Choroid plexus epithelial cell (primary cell): ENCODE results near the genes F8A1, CLIC2, H2AB2 and SPRY3.

- RRBS = no CpG with 5 or more reads among the region's 4 CpGs
These were observed 21.4 kb downstream of the GAB3 start for GRCh38 chrX:154729458-154729961.

- RRBS = no CpG with 5 or more reads among the region's 8 CpGs
These were observed 12.9 kb downstream of the GAB3 start for GRCh38 chrX:154737821-154738538.

DNA sequence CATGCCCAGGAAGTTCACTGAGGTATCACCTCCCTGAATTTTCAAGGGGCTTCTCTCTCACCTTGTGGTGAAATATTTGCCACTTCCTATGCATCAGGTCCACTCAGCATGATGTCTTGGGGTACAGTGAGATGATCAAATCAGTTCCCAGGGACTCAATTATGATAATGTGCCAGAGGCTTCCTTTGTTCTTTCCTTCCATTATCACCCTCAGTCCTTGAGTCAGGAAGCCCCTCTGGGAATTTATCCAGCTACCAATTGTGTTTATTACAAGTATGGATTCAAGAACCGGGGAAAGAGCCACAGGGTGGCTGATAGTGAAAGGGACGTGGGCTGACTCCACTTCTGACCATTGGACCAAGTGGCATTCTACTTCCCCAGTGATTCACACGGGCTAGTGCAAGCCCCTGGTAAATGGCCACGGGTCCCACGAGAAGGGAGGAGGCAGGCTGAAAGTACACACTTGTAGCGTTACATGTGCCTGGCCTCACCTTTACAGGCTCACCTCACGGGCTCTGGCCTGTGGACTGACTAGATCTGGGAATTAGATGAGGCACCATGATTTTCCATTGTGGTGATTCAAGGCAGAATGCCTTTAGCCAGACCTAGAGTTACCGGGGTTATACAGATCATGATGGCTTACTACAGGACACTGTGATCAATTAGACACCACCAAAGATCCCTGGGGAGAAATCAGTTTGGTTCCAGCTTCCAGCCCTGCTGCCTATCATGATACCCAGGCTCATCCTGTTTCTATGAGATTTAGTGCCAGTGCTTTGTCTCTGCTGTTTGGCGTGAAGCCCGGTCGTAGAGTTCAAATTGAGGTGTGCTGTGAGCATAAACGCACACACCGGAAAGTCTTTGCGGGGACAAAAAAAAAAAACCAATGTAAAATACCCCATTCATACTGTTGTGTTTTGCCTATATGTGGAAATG lies 1.0 kb upstream of the DKC1 start:
- RRBS = no CpG with 5 or more reads among the region's 14 CpGs

GRCh38 chrX:154766170-154766881 lies 3.7 kb downstream of the DKC1 start:
- RRBS = no CpG with 5 or more reads among the region's 14 CpGs

GRCh38 chrX:154774303-154774823 lies 11.7 kb downstream of the DKC1 start:
- RRBS = no CpG with 5 or more reads among the region's 5 CpGs

DNA sequence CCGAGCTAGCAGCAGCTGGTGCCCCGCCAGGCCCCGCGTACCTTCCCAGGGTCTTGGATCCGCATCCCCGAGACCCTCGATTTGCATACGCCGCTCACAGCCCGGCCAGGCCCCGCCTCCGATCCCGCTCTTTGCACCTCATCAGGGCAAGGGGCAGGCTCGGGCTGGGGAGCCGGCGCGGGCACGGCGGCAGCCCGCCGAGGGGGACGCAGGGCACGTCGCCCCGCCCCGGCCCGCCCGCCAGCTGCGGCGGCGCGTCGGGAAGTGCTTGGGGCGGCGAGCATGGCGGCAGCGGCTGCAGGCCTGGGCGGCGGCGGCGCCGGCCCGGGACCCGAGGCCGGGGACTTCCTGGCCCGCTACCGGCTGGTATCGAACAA lies at the start of gene F8A1:
F8A1 (plus strand) TSS at position 263 of the 377 bp plus-strand sequence.
- RRBS = no CpG with 5 or more reads among the region's 48 CpGs

DNA sequence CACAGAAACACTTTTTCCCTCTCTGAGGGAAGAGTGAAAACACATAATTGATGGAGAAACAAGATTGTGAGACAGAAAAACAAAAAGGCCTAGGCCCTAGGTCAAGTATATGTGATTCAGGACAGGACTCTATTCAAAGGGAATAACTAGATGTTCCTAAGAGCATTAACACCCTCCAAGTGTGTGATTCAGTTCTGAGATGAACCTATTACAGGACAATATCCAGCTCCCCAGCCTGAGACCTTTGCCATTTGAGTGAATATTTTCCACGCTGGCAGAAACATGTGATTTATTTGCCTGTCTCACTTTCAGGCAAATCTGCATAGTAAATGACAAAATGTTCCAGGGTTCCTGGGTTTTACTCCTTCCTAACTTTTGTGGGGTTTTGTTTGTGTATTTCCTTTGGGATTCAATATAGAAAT lies 12.7 kb downstream of the F8 start:
- RRBS = no CpG with 5 or more reads among the region's 1 CpG

GRCh38 chrX:155026452-155026749 lies 243 bp upstream of the FUNDC2 start:
- RRBS = no CpG with 5 or more reads among the region's 17 CpGs

DNA sequence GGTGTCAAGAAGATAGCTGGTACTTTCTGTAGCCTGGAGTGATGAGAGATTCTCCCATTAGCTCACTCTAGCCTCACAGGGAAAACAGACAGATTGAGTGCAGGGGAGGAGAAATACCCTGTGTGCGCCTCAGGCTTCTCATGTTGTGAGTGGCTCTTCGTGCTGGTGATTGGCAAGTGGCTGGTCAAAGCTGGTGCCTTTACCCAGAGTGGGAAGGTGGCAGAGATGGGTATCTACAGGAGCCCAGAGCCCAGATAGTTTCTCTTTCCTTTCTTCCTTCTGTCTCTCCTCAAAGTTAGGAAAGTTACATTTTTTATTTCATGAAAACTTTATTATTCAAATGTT lies 18.5 kb downstream of the CMC4 start:
- RRBS = no CpG with 5 or more reads among the region's 2 CpGs

DNA sequence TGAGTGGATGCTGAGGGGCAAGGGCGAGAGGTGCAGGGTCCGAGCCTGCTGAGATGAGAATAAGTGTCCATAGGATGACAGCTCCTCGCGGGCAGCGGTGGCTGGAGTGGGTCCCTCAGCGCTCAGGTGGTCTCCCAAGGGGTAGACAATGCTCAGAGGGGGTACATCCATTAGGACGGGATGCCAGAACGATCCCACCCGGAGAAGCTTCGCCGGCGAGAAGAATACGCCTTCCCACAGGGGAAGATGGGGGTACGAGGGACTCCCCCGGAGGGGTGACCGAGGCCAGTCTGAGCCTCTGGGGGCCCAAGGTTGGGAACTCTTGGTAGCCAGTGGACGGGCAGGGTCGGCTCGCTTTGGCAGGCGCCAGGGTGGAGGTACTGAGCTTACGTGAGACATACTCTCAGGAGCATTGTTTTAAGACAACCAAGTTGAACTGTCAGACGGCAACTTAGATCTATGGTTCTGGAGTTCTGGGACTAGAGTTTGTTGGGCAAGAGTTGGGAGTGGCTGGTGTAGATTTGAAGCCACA lies 15.8 kb downstream of the BRCC3 start:
- RRBS = 98% methylated on average over 2 of the region's 22 CpGs

- RRBS = no CpG with 5 or more reads among the region's 6 CpGs
These were observed at the start of gene CLIC2 for GRCh38 chrX:155334354-155334893. Gene CLIC2 (minus strand): TSS chrX:155334614.

- RRBS = no CpG with 5 or more reads among the region's 34 CpGs
These were observed at the start of gene H2AB2 for GRCh38 chrX:155380429-155380924. Gene H2AB2 (plus strand): TSS chrX:155380709.

- RRBS = no CpG with 5 or more reads among the region's 3 CpGs
These were observed 52.8 kb upstream of the SPRY3 start for GRCh38 chrX:155559477-155560176.

DNA sequence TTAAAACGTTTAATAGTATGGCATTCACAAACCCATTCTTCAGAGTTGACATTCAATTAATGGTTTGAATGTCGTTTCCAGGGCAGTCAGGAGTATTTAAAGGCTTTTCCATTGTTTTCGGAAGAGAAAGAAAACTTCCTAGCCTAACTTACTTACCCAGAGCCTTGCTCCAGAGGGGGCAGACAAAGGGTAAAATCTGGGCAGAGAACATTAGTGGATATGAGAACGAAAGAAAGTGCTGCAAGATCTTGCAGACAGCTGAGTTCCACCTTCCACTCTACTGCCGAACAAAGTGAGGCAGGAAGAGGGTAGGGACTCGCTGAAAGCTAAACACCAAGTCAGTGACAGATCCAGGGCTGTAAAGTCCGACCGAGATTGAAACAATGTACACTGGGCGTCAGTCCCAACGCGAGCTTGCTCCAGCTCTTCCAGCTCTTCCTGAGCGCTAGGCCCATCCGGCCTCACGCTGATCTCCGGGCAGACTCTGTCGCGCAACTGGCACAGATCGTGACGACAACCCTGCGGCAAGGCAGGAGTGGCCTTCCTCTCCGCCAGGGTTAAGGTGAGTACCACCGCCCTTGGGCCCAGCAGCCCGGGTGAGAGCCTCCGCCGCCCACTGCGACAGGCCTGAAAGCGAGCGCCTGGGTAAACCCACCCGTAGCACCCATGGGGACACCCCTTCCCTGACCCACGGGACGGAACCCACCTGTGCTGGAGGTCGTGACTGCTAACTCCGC lies at the start of gene SPRY3:
SPRY3 (plus strand) TSS at position 501 of the 737 bp plus-strand sequence.
- RRBS = no CpG with 5 or more reads among the region's 33 CpGs

GRCh38 chrX:155967123-155967383 lies 30.4 kb upstream of the IL9R start:
- RRBS = no CpG with 5 or more reads among the region's 2 CpGs